Neural cell (in vitro differentiated cells): ENCODE measurements around a stretch of chr5.

GRCh38 chr5:103118733-103119174 is 1.2 kb downstream of the GIN1 start:
- RAMPAGE, long total RNA, result no peak

DNA sequence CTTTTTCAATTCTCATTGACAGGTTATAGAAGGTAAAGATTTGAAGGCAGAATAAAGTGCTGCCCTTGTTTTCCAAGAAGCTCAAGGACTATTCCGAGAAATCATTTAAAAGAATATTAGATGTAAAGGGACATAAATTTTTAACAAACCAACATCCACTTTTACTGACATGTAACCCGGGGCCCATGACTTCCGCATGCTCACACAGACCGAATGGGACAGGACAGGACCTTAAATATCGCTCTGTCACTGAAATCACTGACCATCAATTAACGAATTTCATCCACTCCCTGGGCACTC is 611 bp downstream of the NUDT12 start:
- RAMPAGE, long total RNA, result no peak

- RAMPAGE, long total RNA, result no peak
Observed at GRCh38 chr5:103602421-103602858, 39.9 kb upstream of the NUDT12 start.

GRCh38 chr5:107352480-107352736 is 318.3 kb downstream of the EFNA5 start:
- RAMPAGE, long total RNA, result no peak

DNA sequence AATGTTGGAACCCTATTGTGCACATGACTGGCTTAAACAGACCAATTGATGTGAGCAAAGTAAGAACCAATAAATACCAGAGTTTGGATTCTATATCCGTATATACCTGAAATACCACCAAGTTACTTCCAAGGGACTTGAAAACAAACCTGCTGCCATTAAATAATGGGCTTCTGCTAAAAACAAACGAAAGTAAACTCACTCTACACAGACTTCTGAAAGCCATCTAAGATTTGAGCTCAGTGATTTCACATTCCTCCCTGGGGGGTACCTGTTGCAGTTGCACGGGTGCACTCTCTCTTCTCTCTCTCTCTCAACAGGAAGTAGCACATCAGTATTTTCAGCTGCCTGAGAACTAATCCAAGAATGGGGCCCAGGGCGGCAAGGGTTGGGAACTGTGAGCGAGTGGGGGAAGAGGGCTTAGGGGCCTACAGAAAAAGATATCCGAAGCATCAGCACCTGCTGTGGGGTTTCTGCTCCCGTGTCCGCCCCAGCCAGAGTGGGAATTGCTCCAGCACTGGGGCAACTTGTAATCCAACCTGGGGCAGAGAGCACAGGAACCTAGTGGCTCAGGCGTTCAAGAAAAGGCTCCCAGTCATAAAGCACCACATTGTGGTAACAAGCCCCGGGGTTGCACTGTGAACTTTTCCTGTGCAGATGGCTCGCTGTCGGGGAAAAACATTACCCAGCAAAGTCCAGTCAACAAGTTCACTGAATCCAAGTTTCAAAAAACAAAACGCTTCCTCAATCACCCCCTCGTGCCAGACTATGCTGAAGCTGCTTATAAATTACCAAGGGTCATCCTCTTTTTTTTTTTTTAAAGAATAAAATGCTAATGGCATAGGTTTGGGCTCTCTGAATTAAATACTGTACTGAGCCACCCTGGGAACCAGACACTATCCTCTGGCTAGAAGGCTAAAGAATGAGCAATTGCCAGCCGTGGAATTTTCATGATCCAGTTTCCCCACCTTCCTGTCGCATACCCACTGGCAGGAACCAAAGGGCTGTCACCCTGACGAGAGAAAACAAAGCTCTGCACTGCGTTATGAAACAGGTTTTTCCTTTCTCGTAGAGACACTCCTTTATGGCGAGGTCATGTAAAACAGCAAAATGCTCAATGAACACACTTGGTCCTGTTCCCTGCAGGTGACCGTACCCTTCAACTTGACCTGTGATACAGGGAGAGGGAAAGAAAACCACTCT is 99.6 kb downstream of the EFNA5 start:
- RAMPAGE, long total RNA, result no peak

DNA sequence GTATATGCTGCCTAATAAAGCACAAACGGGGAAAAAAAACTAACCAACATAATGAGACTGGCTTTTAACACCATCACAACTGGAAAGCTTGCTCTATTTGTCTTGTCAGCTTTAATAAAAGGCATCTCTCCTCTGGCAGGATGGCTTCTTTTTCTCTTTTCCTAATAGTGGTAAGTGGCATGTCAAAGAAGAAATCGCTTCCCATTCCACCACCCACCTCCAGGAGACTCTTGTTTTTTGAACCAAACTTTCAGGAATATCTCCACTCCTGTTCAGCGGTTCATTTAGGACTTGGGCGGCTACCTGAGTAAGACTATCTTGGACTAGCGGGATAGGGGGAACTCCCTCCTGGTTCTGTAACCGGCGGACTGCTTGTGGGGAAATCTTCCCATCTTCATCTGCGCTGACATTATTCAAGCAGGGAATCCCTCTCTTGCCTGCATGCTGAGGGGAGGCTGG is 2.0 kb downstream of the EFNA5 start:
- RAMPAGE, long total RNA, result no peak

GRCh38 chr5:108686114-108686642 is 61.5 kb upstream of the FER start:
- RAMPAGE, long total RNA, result no peak

DNA sequence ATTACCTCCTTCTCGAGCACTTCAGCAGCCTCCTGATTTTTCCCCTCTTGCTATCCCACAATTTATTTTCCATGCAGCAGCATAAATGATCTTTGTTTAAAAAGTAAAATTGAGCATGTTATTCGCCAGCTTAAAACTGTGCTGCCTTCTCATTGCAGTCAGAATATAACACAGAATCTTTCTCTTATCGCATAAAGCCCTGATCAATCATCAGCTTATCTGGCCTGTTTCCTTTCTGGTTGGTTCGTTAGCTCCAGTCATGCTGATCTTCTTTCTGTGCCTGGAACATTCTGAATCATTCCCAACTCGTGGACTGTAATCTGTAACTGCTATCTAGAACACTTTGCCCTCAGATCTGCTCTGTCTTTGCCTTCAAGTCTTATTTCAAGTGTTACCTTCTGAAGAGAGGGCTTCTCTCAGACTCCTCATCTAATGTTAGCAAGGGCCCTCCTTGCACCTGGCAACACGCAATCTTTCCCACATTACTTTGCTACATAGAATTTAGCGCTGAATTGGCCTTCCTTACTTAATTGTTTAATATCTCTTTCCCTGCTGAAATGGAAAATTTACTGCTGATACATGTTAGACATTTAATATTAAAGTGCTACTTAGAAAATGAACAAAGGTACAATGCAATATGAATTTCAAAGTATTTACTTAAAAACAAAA is 11.8 kb upstream of the FER start:
- RAMPAGE, long total RNA, result no peak

GRCh38 chr5:108884951-108885304 is 137.2 kb downstream of the FER start:
- RAMPAGE, long total RNA, result no peak

DNA sequence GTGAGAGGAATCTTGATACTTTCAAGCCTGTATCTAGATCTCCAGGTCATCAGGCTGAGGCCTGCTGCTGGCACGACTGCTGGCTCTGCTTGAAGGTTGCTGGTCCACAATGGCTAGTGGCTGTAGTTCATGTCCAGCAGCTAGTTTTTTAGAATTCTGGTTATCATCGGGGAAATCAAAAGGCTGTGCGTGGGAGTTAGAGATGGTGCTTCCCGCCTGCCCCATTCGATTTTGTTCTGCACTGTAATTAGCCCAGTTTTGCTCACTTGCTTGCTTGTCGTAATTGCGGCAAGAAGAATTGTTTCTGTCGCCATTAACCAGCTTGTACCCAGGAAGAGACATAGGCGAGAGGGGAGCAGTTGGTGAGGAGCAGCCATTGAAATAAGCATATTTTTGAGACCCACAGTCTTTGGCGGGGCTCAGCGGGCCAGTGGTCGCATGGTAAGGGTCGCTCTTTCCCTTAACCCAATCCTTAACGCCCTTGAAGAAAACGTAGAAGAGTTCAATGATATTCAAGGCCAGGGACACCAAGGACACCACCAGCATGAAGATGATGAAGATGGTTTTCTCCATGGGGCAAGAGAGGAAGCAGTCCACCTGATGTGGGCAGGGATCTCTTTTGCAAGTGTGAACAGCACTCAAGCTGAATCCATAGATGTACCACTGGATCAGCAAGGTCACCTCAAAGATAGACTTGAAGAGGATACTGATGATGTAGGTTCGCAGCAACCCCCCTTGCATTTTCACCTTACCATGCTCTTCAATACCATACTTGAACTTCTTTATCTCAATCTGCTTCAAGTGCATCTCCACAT is 303.8 kb downstream of the FER start:
- RAMPAGE, long total RNA, result no peak

GRCh38 chr5:109090256-109091030 is 319.3 kb downstream of the PJA2 start:
- RAMPAGE, long total RNA, result no peak

GRCh38 chr5:109326962-109327284 is 82.9 kb downstream of the PJA2 start:
- RAMPAGE, long total RNA, result no peak

- RAMPAGE, long total RNA, result no peak
Observed at GRCh38 chr5:109330803-109331219, 79.0 kb downstream of the PJA2 start.

GRCh38 chr5:109344596-109344942 is 65.2 kb downstream of the PJA2 start:
- RAMPAGE, long total RNA, result no peak

- RAMPAGE, long total RNA, result no peak
Observed at GRCh38 chr5:109368529-109369221, 41.1 kb downstream of the PJA2 start.

DNA sequence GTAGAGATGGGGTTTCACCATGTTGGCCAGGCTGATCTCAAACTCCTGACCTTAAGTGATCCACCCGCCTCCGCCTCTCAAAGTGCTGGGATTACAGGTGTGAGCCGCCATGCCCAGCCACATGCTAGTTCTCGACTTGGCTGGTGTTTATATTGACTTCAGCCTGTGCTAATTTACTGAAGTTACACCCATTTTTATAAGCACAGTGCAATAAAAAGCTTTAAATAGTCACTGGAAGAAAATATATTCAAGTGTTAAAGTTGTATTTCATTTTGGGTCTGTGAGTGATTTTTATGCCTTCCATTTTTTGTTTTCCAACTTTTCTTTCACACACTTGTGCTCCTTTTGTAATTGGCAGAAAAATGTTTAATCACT is 15.6 kb downstream of the PJA2 start:
- RAMPAGE, long total RNA, result no peak

DNA sequence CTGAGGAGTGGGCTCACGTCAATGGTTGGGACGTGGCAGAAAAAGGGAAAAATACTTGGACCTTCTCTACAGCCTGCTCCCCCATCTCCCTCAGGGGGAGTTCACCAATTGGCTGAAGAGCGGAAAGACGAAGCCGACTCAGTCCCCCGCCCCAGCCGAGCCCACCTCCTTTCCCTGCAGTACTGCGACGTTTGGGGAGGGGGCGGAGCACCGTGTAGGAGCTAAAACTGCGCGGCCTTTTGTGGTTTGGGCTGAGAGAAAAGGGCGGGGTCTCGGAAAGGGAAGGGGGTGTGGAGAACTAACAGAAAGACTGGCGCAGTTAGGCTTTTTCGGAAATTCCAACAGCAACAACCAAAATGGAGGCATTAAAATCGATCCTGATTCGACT is 352 bp upstream of the PJA2 start:
- RAMPAGE, long total RNA, result start-site peak on the plus strand centred at position 202 of the sequence, 183 bp wide, 27 and 13 reads in 2 replicates

GRCh38 chr5:109690582-109690911 is 820 bp downstream of the MAN2A1 start:
- RAMPAGE, long total RNA, result no peak

- RAMPAGE, long total RNA, result no peak
Observed at GRCh38 chr5:109691732-109692387, 2.1 kb downstream of the MAN2A1 start.

DNA sequence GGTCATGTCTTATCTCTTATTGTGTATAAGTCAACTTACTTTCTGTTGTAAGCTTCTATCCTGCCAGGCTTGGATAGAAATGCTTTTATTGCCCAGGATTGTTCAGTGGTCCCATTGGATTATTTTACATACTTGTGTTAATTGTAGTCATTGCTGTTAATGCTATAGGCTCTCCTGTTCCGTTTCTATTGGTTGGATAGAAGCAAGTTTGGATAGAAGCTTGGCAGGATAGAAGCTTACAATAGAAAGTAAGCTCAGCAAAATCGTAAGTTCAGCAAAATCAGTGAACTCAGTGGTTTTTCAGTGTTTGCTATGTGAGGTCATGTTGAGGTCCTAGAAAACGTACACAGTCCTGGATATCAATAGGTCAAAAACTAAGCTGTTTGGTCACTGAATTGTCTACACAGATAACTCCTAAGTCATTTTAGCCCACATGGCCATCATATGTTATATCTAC is 299.3 kb downstream of the MAN2A1 start:
- RAMPAGE, long total RNA, result no peak